Smooth muscle cell (in vitro differentiated cells): ENCODE data around the gene ZNF408.

DNA sequence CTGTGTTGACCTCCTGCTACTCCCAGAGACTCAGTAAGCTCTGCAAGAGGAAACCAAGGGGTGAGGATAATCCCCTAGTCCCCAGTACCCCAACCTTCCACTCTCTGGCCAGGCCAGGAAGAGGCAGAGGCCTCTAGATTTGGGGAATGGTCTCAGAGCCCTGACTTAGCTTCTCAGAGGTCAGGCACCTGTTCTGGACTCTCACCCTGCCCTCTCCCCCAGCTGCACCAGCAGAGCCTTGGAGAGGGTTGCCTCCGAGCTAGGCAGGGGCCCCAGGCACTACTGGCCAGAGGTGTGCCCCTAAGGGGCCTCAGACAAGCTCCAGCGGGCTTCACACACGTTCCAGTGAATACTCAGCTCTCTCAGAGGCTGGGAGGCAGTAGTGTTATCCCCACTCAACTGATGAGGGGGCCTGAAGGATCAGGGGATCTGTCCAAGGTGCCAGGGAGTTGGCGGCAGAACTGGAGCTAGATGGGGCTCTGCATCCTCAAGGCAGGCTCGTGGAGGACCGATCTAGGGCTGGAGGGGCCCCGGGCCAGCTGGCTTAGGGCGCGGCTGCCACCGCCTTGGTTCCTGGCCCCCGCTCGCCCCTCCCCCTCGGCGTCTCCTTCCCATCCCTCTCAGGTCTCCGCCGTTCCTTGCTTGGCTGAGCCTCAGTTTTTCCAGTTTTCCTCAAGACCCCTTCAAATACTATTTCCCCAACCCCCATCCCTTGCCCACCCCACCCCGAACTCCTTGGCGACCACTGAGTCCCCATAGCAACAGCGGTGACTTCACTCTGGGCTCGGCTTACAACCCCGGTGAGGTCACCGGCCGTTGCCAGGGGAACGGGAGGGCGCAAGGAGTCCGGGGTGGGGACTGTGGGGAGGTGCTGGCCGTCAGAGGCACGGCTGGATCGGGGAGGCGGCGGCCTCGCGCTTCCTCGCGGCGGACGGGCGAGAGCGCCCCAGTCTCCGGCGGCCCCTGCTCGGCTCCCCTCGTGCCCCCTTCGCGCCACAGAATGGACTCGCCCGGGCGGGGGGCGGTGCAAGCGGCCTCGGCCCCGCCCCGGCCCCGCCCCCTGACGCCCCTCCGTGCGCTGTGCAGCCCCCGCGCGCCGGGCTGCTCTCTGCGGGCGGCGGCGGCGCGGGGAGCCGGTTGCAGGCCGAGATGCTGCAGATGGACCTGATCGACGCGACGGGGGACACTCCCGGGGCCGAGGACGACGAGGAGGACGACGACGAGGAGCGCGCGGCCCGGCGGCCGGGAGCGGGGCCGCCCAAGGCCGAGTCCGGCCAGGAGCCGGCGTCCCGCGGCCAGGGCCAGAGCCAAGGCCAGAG lies 7.6 kb downstream of the FREY1 start:
- RAMPAGE, long total RNA, result no peak

DNA sequence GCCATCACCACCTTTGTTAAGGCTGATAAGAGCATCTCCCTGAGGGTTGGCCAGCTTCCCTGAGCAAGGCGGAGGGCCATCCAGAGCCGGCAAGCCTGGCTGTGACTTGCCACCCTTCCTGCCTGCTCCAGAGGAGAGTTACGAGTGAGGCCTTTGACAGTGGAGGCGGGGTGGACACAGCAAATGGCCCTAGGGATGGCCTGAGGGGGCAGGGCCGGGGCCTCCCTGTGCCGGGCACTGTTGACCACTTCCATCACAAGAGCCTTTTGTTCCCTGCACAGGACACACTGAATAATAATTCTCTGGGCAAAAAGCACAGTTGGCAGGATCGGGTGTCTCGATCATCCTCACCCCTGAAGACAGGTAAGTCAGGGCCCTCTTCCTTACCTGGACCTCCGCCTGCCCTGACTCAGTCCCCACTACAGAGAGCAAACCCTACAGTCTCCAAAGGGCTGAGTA lies 5.3 kb downstream of the FREY1 start:
- RAMPAGE, long total RNA, result no peak

GRCh38 chr11:45913443-45913884 lies 4.2 kb downstream of the PEX16 start:
- RAMPAGE, long total RNA, result no peak

- RAMPAGE, long total RNA, result no peak
Measured at GRCh38 chr11:45934401-45934873, 12.0 kb downstream of the LARGE2 start.

DNA sequence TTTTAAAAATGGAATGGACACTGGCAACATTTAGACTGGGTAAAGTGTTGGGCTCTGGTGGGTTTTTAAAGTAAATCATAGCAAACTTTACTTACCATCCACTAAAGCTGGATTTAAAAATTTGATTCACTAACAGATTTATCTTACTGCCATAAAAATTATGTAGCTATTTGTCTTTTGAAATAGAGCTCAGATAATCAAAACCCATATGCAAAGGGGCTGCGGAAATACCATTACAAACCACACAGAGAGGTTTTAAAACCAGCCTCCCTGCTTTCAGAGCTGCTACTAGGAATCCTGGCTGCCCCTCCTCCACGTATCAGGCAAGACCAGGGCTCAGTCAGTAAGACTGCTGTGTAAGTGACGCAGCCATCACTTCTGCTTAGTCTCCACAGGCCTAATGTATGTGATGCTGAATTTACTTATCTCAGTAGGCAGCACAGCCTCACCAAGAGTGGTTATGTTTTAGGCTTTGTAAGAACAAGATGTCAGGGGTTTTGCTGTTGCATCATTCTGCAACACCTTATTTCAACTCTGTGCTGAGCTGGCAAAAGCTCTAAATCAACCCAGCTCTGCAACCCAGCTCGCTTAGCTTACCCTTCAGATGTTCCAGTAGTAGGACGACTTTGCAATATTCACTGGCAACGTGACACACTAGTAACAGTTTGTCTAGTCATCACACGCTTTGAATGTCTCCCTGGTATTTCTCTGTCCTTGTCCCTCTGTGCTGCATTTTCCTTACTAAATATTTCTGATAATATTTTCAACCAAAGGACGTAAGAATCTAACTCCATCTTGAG lies 71.9 kb downstream of the LARGE2 start:
- RAMPAGE, long total RNA, result no peak

GRCh38 chr11:46007178-46007756 lies 84.8 kb downstream of the LARGE2 start:
- RAMPAGE, long total RNA, result no peak

- RAMPAGE, long total RNA, result no peak
Measured at GRCh38 chr11:46097295-46098182, 23.7 kb downstream of the PHF21A start.

DNA sequence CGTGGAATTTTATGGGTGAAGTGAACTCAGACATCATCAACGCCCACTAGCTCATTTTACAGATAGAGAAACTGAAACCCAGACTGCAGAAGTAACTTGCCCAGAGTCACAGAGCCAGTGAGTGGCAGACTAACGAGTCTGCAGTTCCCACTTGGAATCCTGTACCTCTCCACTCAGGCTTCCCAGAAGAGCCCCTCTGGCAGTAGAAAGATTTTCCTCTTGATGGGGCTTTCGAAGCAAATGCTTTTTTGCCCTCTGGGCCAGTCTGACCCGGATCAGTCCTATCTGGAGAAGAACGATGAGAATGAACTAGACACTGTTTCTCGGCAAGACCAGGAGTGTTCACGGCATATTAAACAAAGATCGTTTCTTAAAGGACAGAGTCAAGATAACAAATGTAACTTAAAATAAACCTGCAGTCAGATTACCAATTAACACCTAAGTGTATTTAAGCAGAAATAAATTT lies 61.3 kb upstream of the CREB3L1 start:
- RAMPAGE, long total RNA, result no peak

DNA sequence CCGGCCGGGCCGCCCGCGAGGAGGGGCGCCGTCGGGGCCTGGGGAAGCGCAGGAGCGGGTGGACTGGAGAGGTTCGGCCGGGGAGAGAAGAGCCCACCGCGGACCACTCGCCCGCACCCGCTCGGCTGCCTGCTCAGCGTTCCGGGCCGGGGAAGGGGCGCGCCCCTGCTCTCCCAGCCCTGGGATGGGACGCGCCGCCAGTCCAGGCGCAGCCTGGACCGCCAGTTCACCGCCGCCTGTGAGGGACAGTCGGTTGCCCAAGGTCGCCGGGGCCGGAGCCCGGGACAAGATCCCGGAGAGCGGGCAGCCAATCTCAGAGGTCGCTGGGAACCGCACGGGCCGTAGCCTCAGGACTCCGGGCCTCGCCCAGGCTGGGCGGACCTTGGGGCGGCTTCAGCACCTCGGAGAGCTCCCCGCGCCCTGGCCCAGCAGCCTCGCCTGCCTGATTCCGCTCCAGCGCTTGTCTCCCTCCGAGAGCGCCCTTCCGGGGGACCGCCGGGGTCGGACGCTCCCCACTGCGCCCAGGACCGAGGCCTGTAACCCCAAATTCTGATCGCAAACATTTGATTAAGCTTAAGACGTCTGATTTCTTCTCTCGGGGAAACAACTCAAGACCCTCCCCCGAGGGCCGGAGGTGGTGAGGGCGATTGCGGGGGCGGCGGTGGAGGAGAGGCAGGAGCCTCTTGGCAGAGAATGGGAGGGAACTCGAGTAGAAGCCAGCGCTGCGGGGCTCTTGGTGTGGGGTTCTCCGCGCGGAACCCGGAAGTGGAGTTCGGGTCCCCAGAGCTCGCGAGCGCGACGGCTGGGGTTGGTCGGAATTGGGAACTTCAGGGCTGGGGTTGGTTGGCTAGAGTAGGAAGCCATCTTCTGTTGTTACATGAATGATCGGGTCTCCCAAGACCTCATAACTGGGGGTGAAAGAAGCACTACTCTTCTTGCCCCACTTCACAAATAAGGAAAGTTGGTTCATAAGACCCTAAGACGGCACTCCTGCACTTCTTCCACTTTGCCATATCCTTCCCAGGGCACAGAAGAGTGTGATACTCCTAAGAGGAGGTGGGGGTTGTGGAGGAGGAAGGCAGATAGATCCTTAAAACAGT lies 1.1 kb upstream of the CHRM4 start:
- RAMPAGE, long total RNA, result no peak

DNA sequence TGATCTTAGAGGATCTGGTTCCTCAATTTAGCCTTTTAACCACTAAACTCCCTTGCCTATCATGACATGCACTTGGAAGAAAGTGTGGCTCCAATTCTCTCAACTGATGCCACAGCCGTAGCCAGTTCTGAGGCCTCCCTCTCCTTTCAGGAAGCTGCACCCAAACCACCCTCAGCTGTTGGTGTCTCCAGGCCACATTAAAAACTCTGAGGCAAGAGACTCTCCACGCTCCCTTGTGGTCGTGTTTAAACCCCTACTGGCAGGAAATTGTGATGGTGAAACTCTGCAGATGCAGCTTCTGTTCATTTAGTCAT lies 29.5 kb downstream of the ARHGAP1 start:
- RAMPAGE, long total RNA, result no peak

DNA sequence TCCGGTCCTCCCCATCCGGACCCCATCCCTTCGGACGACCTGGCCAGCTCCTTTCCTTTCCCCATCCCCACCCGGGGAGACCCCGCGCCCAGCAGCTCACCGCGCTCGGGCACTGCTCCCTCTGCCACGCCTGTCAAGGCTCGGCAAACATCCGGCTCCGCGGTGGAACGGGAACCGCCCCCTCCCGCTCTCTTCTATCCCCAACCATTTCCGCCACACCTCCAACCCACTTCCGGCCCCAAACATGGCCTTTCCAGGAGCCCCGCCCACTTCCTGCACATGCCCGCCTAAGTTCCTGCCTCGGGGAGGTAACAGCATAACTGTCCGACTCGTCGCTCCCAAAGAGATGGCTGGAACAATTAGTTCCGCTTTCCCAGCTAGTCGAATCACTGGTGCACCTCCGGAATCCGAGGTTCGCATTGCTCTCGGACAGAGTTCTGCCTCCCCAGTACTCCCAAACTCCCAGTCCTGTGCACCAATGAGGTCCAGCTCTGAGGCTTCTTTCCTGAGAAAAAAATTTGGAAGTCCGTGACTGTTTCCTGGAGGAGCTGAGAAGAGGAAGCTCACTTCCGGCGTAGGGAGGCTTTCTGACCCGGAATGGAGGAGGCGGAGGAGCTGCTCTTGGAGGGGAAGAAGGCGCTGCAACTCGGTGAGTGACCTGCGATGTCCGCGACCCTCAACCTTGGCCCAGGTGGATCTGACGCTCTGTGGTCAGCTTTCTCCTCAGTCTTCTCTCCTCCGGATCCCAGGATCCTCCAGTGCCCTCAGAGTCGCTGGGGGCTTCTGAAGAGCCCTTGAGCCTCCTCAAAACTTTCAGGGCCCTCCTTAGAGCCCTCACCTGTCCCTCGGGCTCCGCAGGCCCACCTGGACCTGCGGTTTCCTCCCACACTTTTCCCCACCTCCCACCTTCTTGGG lies at the start of gene ZNF408:
Gene ZNF408 (plus strand): TSS at position 581 of the 915 bp plus-strand sequence.
- RAMPAGE, long total RNA, result start-site peak on the minus strand centred at position 159 of the sequence, 75 bp wide, 2,829 and 1,790 reads in 2 replicates; start-site peak on the plus strand centred at position 592 of the sequence, 29 bp wide, 83 and 32 reads in 2 replicates

DNA sequence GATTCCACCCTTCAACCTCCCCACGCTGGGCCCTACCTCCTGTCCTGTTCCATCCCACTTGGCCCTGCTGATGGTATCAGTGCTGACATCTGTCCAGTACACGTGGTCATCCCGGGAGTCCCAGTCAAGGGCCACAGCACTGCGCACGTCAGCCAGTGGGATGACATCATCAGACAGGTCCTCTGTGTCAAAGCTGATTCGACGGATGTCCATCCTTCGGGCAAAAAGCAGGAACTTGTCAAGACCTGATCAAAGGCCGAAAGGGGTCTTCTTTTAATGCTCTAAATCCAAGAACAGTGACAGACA lies 32.1 kb downstream of the LRP4 start:
- RAMPAGE, long total RNA, result no peak

DNA sequence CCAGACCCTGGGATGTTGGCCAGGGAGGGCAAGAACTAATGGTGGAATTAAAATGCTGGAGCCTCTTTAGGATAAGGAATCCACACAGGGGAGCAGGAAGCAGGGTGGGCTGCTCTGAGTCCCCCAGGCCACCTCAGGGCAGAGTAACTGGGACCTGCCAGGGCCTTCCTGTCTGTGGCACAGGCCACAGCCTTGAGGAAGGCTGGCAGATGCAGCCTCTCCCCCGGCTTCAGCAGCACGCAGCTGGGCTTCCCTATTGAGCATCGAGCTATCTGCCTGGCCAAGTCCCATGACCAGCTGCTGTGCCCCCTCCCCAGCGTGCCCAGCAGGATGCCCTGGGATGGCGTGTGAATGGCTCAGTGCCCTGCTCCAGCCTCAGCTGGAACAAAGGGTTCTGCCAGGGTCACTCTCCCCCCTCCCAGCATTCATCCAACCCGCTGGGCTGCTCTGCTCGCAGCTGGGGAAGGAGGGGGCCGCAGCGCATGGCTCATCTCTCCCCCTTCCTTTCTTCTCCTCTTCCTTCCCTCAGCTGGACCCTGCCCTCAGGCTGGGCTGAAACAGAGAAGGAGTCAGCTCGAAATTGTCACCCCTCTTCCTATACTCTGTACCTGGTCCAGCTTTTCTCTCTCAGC lies 14.6 kb downstream of the LRP4 start:
- RAMPAGE, long total RNA, result no peak

DNA sequence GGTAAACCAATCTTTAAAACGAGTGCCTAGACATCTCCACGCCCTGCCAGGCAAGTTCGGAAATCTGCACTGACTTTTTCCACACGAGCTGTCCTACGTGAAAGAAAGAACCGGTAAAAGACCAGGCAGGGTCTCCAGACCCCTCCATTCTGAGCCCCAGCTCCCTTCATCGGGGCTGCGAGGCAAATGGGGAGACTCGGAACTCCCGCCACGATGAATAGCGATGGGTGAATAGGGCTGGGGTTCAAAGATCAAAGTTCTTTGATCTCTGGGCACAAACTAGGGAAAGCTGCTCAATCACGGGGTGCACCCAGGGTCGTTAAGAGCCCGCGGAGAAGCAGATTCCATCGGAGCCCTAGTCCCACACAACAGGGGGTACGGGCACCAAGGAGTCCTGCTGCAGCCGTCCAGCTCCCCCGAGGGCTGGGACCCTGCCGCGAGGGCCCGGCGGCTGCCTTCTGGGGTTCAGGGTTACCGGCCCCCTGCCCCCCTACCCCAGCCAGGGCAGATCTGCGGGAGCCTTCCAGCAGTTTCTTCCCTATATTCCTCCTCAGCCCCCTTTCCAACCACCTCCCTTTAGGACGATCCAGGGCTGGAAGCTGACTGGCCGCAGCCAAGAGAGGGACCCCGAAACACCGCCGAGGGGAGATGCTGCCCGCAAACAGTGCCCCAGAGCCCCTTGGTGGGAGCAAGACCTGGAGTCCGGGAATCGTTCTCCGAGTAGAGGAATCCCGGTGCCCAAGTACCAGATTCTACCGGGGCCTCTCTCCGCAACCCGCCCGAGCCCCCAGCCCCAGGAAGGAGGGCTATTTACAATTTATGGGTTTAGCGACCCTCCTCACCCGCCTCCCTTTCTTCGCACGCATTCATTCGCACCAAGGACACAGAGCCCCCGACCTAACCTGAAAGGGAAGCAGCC lies 986 bp downstream of the LRP4 start:
- RAMPAGE, long total RNA, result no peak

DNA sequence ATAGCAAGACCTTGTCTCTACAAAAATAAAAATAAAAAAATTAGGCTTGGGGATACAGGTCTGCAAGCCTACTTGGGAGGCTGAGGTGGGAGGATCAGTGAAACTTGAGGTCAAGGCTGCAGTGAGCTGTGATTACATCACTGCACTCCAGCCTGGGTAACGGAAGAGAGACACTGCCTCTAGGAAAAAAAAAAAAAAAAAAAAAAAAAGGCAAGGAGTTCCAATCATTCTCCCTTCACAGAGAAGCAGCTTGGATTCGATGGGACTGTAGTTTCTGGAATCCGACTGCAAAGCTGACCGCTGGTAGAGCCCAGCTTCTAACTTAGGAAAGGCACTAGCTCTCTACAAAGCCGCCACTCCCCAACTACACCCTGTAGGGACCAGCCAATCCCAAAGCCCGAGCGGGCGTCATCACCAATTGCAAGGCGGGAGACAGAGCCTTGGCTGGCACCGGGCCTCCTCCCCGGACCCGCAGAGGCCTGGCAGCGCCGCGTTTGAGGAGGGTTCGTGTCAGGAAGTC lies 716 bp upstream of the DDB2 start:
- RAMPAGE, long total RNA, result no peak

DNA sequence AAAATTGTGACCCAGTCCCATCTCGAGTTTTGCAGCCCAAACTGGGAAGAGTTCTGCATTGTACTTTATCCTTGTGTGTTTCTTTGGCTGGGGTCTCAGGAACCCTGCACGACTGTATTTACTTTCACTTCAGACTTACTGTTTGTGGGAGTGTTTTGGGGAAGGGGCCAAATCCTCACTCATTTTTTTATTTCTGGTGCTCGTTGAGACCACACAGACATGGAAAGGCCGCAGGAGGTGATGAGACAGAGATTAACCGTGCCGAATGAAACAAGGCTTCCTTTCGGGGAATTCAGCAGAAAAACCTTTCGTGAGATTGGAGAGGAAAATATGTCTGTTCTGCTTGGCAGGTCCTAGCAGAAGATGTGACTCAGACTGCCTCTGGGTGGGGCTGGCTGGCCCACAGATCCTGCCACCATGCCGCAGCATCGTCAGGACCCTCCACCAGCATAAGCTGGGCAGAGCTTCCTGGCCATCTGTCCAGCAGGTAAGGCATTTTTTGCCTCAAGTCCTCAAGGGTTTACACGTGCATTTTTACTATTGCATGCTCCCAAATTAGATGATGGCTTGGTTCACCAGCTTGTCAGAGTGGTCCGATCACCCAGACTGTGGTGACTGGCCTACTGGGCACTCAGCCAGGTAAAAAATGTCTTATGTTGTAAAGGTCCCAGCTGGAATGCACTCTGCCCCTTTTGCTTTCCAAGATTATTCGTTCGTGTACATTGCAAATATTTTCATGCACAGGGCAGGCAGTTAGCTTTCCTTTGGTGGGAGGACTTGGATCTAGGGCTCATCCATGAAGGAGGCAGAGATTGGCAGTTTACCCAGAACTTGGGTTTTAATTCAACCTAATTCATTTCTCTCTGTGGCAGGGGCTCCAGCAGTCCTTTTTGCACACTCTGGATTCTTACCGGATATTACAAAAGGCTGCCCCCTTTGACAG lies 1.5 kb downstream of the DDB2 start:
- RAMPAGE, long total RNA, result no peak

DNA sequence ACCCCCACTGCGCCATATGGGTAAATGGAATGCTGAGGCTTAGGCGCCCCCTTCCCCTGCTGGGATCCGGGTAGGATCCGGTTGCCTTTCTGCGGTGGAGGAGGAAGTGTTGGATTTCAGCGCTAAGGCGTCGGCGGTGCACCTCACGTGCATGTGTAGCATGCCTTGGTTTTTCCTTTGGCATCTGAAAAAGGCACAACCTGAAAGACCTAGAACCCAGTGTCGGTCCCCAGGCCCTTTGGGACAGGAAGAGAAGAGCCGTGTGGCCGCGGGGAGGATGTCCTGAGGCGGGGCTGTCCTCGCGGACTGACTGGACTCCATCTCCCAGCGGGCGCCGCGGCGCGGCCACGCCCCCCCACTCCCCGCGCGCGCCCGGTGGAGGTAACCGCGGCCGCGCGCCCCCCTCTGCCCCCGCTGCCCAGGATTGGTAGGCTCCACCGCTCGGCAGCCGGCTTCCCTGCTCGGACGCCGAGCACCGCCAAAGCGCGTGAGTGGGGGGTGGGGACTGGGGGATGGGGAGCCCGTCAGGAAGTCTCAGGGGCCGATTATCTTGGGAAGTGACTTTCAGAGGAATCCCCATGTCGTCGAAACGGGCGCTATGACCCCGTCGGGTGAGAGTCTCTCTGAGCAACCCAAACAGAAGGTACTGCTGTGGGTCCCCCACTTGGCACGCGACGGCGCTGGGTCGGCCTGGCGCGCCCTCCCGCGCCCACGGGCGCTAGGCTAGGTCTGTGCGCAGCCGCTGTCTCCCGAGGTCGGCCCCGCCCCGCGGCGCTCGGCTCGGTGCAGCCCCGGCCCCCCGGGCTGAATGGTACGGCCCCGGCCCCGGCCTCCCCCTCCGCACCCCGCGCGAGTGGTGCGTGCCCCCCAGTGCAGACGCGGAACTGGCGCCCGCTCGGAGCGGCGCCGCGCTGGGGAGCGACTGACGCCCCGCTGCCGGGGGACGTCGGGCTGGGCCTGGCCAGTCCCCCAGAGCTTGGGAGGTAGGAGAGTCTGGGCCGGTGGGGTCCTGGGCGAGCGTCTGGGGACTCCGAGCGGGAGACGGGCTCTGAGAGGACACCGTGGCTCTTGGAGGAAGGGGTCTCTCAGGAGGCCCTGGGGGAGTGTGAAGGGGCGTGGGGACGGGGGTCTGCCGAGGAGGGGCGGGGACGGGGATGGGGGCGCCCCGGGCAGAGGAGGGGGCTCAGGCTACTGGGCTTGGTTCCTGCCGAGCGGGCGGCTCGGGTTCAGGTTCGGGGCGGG lies 11.9 kb downstream of the NR1H3 start:
- RAMPAGE, long total RNA, result start-site peak on the plus strand centred at position 423 of the sequence, 50 bp wide, 346 and 160 reads in 2 replicates; start-site peak on the plus strand centred at position 892 of the sequence, 46 bp wide, 202 and 27 reads in 2 replicates

DNA sequence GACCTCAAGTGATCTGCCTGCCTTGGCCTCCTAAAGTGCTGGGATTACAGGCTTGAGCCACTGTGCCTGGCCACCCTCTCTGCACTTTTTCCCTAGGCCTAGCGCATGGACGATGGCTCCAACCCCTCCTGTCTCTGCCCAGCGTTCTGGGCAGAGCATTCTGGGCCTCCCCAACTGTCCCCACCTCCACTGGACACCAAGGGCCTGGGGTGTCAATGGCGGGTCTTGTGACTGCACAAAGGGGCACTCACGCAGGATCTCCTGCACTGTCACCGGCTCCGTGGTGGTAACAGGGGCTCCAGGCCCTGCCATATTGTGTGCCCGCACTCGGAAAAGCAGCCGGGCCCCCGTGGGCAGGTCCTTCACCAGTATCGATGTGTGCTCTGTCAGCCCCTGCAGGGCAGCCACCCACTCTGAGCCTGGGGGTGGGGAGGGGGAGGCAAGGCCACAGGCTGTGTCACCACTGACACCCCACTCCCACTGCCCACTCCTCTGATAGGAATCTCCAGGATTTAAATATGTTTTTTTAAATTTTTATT lies 17.6 kb downstream of the MYBPC3 start:
- RAMPAGE, long total RNA, result no peak

DNA sequence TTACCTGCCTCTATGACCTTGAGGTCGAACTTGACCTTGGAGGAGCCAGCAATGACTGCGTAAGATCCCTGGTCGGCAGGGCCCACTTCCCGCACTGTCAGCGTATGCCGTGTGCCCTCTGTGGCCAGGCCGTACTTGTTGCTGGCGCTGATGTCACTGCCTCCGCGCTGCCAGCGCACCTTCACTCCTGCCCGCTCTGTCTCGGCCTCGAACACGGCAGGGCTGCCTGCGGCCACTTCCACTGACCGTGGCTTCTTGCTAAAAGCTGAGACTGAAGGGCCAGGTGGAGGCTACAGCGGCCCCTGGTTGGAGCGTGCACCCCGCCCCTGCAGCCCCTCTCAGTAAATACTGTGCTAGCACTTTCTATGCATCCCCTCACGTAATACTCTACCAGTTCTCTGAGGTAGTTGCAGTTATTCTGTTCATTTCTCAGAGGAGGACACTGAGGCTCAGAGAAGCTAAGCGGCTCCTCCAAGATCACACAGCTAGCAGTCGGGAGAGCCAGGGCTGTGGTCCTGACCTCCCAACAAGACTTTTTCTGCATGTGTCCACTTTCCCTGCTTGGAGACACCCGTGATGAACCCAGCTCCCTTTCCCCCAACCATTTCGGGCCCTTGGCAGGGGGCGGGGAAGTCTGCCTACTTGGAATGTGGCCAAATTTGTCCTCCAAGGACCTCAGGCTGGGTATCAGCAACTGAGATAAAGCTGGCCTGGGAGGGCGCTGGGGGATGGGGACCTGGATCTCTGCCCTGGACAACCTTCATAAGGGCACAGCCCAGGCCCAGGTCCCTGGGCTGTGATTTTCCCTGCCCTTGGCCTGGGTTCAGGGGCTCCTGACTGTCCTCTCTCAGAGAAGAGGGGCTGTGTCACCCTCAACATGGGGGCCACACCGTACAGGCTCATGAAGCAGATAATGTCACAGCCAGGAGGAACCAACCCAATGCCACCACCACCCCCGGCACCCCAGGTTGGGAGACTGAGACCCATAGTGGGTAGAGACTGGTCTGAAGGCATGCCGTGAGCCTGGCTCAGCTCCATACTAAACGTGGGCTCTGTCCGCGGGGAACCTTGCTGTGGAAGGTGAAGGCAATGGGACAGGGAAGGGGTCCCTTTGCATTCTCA lies 906 bp downstream of the MYBPC3 start:
- RAMPAGE, long total RNA, result no peak

DNA sequence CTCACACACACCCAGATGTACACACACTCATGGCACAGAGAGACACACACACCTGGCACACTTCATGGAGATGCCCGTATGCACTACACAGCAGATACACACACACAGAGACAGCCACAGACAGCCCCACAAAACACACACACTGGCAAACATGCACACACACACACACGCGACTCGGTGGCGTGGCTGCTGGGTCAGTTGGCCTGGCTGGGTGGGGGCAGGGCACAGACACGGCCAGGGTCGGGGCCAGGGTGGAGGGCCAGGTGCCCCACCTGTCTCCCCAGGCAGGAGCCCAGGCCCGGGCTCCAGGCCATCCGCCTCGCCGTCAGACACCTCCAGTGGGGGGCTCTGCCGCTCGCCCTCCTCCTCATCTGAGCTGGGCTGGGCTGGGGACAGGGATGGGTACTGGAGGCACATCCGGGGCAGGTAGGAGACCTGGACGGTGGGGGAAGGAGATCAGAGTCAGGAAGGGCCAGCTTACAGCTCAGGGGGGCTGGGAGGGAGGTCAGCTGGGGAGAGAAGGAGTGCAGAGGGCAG lies 6.1 kb upstream of the MYBPC3 start:
- RAMPAGE, long total RNA, result no peak